Mesenchymal stem cell of the bone marrow (primary cell): Measurements from ENCODE around the genes RELA and BRMS1.

DNA sequence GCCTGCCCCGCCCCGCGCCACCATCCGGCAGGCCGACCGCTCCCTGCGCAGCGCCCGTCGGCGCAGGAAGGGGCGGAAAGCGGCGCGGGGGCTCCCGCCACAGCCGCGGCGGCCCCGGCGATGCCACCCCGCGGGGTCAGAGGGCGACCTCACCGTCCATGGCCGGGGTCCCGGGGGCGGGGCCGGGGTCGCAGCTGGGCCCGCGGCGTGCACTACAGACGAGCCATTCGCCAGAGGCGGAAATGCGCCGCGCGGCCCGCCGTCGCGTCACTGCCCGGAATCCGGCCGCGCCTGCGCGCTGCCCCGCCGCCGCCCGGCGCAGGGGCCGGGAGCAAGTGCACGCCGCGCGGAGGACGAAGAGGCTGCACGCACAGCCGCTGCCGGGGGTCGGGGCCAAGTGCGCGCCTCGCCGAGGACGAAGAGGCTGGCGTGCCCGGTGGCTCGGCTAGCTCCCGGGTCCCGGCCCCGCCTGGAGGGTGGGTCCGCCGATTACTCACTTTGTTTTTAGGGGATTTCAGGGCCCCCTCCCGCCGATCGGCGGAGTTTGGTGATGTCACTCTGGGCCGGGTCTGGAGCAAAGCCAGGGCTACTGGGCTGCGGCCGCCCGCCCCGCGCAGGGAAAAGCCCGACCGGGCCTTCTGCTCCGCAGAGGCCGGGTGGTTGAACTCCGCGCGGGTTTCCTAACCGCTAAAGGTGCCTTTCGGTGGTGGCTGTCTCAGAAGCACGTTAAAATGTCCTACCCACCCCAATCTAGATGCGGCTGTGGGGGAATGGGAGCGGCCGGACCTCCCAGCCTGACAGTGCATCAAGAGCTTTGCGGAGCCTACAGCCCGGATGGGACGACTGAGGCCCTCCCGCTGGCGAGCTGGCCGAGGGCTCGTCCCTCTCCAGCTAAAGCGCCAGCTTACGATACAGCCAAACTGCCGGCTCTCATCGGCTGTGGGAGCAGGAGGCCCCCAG lies at the start of gene RELA:
Gene RELA, minus strand, starts transcription at position 244 of the 960 bp plus-strand sequence.
- CAGE, long polyA plus RNA: no peak

- CAGE, long polyA plus RNA: no peak
Observed at GRCh38 chr11:65706220-65707210, 5.5 kb upstream of the KAT5 start.

GRCh38 chr11:65713179-65713838 lies 1.3 kb downstream of the KAT5 start:
- CAGE, long polyA plus RNA: no peak

- CAGE, long polyA plus RNA: no peak
Observed at GRCh38 chr11:65713839-65714402, 1.9 kb downstream of the KAT5 start.

GRCh38 chr11:65788272-65788759 lies 1.5 kb downstream of the OVOL1 start:
- CAGE, long polyA plus RNA: no peak

DNA sequence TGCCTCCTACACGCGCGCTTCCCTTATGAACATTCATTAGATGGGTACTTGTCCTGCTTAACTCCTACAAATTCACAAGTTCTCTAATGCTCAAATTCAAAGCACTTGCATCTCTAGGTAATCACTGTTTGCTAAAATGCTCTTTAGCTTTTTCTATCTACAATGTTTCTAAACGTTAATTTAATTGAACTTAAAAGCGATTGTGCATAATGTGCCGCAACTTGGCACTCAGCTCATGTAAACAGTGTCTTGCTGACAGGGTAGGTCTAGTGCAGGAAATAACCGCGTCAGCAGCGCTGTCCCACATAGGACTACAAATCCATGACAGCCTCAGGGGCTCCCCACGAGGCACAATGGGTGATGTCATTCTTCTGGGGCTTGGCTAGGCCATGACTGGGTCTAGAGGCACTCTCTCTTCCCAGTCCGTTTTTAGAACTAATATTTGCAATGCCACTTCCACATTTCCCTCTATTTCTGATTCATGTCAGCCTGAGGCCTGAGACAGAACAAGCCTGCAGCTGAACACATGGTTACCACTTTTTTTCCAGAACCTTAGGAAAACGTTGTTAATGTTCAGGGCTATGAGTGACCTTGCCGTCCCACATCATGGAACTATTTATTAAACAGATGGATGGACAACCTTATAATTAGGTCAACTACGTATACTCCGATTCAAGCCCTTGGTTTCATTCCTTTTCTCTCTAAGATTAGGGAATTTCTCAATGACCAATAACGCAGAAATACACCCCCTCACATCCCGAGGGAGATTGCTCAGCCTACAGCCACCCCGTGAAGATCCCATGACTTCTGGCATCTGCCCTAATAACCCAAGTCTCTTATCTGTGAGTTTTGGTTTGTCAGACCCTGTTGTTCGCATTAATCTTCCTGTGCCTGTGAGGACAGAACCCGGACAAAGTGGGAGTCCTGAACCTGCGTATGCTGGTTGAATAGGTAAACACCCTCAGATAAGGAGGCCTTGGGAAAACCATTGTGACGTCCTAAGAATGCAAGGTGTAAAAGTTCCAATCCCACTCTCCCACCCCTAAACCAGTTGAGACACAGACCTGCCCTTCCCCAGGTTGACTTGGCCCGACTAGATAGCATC lies 19.4 kb upstream of the SNX32 start:
- CAGE, long polyA plus RNA: no peak

GRCh38 chr11:65865839-65867308 lies 6.1 kb downstream of the MUS81 start:
- CAGE, long polyA plus RNA: no peak

- CAGE, long polyA plus RNA: no peak
Observed at GRCh38 chr11:65867387-65868180, 5.0 kb downstream of the EFEMP2 start.

DNA sequence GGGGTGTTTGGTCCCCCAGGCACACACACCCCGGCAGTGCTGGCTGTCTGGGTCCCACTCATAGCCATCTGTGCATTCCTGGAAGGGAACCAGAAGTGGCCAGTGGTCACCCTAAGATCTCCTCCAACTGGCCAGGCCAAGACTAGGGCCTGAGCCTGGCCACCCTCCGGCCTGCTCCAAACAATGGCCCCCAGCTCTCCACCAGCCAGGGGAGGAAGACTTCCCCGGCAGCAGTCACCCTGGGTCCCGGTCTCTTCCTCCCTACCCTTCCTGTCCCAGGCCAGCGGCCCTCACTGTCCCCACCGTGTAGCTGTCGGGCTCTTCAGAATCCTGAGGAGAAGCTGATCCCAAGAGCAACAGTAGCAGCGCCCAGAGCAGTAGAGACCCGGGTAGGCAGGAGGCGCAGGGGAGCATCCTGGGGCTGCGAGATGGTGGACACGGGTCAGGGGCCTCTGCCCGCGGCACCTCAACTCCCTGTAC lies 619 bp downstream of the EFEMP2 start:
- CAGE, long polyA plus RNA: no peak

GRCh38 chr11:65878303-65878752 lies 1.3 kb upstream of the CTSW start:
- CAGE, long polyA plus RNA: no peak

- CAGE, long polyA plus RNA: no peak
Observed at GRCh38 chr11:65964797-65965290, 3.3 kb downstream of the SART1 start.

GRCh38 chr11:66044728-66045598 lies 4.0 kb downstream of the GAL3ST3 start:
- CAGE, long polyA plus RNA: no peak

GRCh38 chr11:66061325-66062028 lies 8.6 kb upstream of the PACS1 start:
- CAGE, long polyA plus RNA: no peak

DNA sequence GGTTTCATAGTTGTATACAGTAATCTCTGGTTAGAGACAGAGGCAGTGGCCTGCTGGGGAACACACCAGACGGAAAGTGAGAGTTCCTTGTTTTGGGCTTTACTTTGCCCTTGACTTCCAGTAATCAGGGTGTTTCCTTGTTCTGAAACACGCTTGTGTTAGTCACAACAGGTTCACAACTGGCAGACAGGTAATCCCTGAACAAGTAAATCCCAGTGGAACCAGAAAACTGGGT lies 56.0 kb downstream of the PACS1 start:
- CAGE, long polyA plus RNA: no peak

DNA sequence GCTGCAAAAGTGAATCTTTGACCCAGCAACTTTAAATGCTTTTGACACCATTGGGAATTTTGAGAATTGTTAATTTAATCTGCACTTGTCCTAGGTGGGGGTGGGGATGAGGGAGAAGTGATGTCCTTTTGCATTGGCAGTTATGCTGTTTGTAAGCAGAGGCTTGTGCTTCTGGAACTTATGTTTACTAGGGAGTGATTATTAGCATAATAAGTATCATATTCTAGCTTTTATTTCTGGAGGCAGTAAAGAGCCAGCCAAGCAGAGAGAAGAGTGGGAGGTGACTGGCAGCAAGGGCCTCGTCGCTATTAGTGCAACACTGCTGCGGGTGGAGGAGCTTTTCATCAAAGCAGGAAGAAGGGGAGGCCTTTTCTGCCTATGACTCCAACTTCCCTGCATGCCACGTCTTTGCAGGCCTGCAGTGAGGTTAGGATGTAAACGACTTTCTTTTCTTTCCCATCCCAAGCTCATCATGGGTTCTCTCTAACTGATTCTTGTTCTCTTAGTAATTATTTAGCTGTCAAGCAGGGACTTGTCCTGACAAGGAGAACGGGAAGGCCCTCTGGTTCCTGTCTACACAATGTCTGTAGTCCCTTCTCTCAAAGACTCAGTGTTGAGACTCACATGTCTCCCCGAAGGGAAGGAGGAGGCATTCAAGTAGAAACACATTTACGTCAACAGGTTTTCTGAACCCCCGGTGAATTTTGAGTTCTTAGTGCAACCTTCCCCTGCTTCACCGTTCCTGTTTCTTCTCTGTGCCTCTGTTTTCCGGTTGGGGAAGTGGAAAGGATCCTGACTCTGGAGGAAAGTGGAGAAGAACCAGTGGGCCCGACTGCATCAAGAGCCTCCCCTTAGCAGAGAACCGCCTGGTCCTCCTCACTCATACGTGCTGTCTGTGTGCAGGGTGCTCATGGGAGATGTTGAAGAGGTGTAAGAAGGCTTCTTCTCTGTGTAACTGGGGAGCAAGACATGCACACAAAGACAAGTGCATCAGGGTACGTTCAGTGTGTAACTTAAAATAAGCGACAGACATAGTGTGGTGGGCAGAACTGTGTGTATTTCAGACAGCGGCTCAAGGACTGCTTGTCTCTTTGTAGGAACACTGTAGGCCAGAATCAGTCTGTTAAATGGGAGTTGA lies 56.9 kb downstream of the PACS1 start:
- CAGE, long polyA plus RNA: no peak

- CAGE, long polyA plus RNA: no peak
Observed at GRCh38 chr11:66183843-66184194, 73.7 kb upstream of the KLC2 start.

- CAGE, long polyA plus RNA: no peak
Observed at GRCh38 chr11:66269074-66269948, 872 bp downstream of the RAB1B start.

- CAGE, long polyA plus RNA: no peak
Observed at GRCh38 chr11:66287839-66288512, 967 bp downstream of the YIF1A start.

GRCh38 chr11:66313689-66314066 lies 3.2 kb downstream of the CD248 start:
- CAGE, long polyA plus RNA: no peak

DNA sequence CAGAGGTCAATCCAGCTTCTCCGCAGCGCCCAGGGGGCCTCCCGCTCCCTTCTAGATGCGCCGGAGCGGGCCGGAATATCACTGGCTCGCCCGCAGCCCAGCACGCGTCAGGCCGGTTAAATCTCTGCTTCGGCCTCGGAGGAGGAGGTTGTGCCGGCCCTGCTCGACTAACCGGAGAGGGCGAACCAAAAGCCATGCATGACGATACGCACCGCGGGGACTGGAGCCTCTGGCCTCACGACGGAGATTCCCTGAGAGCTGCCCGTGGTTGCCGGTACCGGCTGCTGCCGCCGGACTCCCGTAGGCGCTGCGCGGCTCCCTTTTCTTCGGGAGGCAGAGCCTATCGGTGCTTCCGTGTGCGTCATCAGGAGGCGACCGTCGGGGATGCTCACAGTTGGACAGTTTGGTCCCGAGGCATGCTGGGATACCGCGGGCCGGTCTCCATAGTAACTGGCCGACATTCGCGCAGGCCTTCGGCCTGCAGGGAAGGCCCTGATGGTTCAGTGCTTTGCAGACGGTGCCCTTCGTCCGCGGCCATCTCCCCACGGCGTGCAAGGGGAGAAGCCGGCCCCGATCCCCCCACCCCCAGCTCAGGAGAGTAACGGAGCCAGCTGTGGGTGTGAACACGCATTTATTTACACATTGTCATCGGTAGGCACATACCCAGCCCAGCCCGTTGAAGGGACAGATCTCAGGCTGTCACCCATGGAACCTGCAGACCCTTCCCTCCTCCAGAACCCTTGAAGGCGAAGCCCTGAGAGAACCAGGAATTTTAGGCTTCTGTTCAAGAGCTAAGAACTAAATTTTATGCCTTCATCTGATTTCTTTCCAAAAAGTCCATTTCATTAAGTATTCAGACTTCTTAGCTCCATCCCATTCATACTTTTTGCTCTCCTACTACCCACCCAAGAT lies at the start of gene BRMS1:
Gene BRMS1, minus strand, starts transcription at position 345 of the 912 bp plus-strand sequence.
- CAGE, long polyA plus RNA: no peak